Metastatic Breast Carcinoma in the Brain (tissue), 10 donors: ENCODE measurements around a stretch of chr15.

- PRO-cap, 10 experiments, result no peak in any of the 10 experiments
Measured at GRCh38 chr15:68365930-68366749, 65.8 kb downstream of the ITGA11 start.

- PRO-cap, 10 experiments, result no peak in any of the 10 experiments
Measured at GRCh38 chr15:68725744-68726168, 94.9 kb downstream of the ANP32A start.

GRCh38 chr15:68783731-68784021 lies 37.0 kb downstream of the ANP32A start:
- PRO-cap, 10 experiments, result no peak in any of the 10 experiments

- PRO-cap, 10 experiments, result peak in 3 of 10 experiments; most common plus-strand start chr15:68813108 (in 2); most common minus-strand start chr15:68812943 (in 1)
Measured at GRCh38 chr15:68812888-68813676, 7.6 kb downstream of the ANP32A start.

DNA sequence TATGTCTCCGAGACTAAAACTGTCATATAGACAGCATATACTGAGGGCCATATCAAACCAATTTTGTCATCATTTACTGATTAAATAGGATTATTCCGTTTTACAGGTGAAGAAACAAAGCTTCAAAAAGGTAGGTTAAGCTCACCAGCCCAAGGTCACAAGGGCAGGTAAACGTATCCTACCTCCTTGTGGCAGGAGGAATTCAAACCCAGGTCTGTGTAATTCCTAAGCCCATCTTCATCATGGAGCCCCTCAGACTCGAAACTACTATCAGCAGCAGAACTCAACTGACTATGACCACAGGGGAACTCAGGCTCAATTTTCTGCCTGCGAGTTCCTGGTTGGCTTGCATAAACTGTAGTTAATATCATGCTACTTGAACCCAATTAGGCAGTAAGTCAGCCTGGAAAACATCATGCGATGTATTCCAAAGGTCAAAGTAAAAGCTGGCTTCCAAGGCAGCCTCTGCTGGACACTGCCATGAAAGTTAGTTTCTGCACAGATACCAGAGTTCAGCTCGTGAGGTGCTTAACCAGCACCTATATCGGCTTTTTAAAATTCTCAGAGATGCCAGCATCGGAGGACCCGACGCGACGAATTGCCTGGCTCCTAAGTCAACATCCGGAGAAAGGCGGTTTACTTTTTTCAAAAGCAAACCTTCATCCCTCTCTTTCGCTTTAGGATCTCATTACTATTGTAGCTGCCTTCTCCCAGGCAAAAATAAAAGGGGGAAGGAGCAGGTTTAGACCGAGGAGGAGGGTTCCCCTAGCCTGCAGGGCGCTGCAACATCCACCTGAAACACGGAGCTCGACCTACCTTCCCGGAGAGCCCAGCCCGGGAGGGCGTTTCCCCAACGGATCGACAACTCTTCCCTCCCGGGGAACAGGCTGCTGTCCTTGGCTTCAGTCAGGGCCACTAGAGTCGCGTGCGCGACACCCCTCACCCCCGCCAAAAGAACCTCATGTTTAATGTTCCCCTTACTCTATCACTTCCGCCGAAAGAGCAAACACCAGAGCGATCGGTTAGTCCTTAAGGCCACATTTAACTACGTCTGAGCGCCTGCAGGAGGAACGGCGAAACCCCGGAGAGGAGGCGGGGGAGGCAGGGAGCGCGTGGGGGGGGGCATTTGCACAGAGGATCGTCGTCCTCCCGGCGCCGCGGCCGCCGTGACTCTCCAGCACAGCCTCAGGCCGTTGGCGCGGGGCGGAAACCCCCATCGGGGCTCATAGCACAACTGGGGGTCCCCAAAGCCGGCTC lies 3.7 kb downstream of the ANP32A start:
- PRO-cap, 10 experiments, result peak in 10 of 10 experiments; most common plus-strand start position 1,104 of the sequence (in 6); most common minus-strand start position 295 of the sequence (in 2)

GRCh38 chr15:68817826-68818091 lies 2.9 kb downstream of the ANP32A start:
- PRO-cap, 10 experiments, result peak in 1 of 10 experiments; most common plus-strand start chr15:68817894 (in 1); most common minus-strand start chr15:68817859 (in 1)

DNA sequence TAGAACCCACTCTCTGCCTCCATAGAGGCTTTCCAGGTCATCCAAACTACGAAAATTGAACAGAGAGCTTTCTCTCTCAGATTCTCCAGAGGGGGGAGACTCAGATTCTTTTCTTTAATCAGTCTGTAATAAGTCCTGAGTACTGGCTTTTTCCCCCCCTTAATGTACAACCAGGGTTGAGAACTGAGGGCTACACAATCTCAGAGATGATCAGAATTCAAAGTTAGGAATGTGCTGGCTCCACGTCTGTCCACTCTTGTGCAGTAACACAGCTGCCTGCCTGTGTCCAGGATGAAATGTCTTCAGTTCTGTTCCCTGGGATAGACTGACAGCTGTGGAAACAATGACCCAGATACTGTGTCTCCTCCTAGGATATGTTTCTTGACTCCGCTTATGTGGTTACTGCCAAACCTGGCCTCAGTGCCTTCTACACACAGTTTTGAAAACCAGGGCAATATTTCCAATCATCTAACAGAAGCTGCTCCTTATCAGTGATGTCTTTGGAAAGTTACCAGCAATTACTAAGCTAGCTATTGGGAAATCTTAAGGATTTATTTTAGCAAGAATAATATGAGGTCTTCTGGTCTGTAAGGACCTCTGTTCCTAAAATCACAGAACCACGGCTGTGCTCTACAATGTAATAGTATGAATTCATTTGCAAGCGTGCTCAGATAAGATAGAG lies 67.5 kb downstream of the NOX5 start:
- PRO-cap, 10 experiments, result peak in 2 of 10 experiments; most common plus-strand start position 402 of the sequence (in 2); most common minus-strand start position 327 of the sequence (in 2)

- PRO-cap, 10 experiments, result peak in 4 of 10 experiments; most common plus-strand start chr15:69328980 (in 1); most common minus-strand start chr15:69328897 (in 3)
Measured at GRCh38 chr15:69328684-69329264, 30.1 kb downstream of the PAQR5 start.

- PRO-cap, 10 experiments, result peak in 1 of 10 experiments; most common plus-strand start chr15:69894128 (in 1); most common minus-strand start chr15:69893919 (in 1)
Measured at GRCh38 chr15:69893747-69894275, 203.9 kb downstream of the TLE3 start.

GRCh38 chr15:70022809-70023224 lies 74.9 kb downstream of the TLE3 start:
- PRO-cap, 10 experiments, result no peak in any of the 10 experiments

- PRO-cap, 10 experiments, result no peak in any of the 10 experiments
Measured at GRCh38 chr15:70050024-70050449, 47.7 kb downstream of the TLE3 start.

- PRO-cap, 10 experiments, result no peak in any of the 10 experiments
Measured at GRCh38 chr15:70050841-70051743, 46.6 kb downstream of the TLE3 start.

GRCh38 chr15:70073508-70073916 lies 24.2 kb downstream of the TLE3 start:
- PRO-cap, 10 experiments, result no peak in any of the 10 experiments

- PRO-cap, 10 experiments, result peak in 4 of 10 experiments; most common plus-strand start chr15:70092035 (in 1); most common minus-strand start chr15:70091907 (in 4)
Measured at GRCh38 chr15:70091634-70092446, 5.9 kb downstream of the TLE3 start.

DNA sequence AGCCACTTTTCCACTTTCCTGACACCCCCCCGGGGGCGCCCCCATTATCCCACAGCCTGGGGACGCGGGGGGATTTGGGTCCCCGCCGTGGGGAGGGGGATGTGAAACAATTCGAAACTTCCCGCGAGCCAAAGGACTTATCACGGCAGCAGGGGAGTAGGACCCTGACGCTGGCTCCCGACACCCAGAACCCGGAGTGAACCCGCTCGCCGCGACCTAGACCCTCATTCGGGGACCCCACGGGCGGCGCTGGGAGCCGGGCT lies 2.1 kb downstream of the TLE3 start:
- PRO-cap, 10 experiments, result no peak in any of the 10 experiments

DNA sequence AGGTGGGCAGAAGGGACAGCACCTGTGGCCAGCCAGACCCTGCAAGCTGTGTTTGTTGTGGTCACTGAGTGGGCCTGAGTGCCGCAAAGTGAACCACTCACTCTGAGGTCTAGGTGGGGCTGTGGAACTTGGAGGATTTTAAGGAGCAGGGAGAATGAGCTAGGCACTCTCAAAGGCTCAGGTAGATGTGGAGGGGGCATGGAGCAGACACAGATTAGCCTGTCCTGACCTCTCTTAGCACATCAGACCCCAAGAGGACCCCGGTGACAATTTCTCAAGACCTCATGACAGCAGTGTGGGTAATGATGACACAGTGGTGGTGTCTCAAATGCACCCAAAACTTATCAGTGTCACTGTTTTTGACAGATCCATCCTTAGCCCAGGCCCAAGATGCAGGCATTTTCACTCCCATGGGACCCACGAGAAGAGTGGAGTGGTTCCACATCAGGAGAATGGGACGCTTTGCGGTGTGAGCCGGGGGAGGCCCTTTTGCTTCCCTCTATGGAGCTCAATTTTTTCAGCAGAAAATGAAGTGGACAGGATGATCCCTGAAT lies 43.8 kb upstream of the TLE3 start:
- PRO-cap, 10 experiments, result no peak in any of the 10 experiments

DNA sequence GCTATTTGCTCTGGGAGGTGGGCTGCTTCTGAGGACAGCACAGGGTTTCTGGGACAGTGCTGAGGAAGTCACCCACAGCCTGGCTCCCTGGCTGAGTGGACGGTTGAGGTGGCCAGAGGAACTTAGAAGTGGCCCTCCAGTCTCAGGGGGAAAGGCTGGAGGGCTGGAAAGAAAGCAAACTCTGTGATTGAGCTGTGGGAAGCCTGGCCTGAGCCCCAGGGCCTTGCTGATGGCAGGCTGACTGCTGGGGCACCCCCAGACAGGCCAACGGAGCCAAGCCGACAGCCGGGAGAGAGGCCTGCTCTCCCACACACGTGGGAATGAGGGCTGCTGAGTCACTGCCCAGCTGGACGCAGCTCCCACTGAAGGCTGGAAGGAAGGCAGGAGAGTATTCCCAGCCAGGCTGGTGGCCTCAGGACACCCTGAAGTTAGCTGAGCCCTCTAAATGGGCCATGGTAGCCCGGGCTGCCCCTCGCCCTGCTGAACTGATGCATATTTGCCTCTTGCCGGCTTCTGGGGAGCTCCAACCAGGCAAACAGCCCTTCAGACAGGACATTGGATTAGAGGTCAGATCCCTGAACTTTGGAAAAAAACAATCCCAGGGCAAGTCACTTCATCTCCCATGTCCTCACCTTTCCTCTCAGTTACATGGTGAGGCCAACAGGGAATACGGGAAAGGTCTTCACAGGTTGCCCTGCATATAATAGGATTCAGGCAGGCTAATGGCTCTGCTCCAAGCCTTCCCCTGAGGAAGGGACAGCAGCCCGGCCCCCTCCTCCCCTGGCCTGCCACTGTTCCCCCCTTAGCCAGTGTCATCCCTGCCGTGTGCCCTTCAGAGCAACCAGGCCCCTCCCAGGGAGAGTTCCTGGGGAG lies 98.1 kb upstream of the TLE3 start:
- PRO-cap, 10 experiments, result peak in 3 of 10 experiments; most common plus-strand start position 391 of the sequence (in 2); most common minus-strand start position 269 of the sequence (in 1)

- PRO-cap, 10 experiments, result peak in 1 of 10 experiments; most common minus-strand start chr15:70197908 (in 1)
Measured at GRCh38 chr15:70197734-70198239, 100.1 kb upstream of the TLE3 start.

DNA sequence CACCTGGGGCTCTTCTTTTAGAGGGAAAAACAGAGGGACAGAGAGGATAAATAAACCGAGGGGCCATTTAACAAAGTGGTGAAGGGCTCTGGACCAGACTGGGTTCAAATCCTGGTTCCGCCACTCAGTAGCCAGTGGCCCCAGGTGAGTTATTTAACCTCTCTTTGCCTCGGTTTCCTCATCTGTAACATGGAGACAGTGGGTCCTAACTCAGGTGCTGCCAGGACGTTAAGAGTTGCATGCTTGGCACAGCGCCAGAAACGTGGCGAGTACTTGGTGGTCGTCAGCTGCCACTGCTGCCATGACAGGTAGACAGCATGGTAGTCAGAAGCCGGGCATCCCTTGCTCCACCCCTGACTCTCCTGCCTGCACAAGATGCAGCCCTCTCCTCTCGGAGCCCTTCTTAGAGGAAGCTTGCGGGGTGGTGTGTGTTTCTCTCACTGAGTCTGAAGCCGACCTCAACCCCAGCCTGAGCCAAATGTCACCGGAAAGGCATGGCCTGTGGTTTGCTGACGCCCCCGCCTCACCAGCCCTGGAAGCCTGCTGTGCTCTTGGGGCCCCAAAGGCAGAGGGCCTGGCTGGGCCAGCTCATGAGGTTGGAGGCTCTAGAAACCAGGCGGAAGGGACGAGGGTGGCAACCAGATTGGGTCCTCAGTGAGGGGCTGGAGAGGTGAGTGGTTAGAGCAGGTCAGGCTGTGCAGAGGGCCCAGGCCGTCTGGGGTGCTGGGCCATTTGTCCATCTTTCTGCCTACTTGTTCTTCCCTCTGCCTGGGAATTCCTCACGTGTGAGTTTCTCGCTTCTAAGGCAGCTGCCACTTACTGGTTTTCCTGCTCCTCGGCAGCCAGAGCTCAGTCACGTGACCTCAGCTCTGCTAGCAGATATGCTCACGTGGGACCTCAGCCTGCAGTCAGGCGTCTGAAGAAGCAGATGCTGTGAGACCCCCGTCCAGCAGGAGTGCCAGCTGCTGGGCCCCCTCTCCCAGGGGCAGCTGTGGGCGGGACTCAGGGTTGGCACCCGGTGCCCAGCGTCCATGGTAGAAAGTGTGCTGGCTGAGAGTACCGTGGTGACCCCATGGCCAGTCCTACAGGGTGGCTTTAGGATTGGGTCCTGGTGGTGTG lies 160.9 kb upstream of the TLE3 start:
- PRO-cap, 10 experiments, result peak in 2 of 10 experiments; most common plus-strand start position 900 of the sequence (in 2); most common minus-strand start position 791 of the sequence (in 1)

GRCh38 chr15:70494569-70495165 lies 268.7 kb downstream of the UACA start:
- PRO-cap, 10 experiments, result no peak in any of the 10 experiments